AG08470 (cell line): Measurements from ENCODE around the genes COX6B2, IL11, TMEM190 and EDDM13.

DNA sequence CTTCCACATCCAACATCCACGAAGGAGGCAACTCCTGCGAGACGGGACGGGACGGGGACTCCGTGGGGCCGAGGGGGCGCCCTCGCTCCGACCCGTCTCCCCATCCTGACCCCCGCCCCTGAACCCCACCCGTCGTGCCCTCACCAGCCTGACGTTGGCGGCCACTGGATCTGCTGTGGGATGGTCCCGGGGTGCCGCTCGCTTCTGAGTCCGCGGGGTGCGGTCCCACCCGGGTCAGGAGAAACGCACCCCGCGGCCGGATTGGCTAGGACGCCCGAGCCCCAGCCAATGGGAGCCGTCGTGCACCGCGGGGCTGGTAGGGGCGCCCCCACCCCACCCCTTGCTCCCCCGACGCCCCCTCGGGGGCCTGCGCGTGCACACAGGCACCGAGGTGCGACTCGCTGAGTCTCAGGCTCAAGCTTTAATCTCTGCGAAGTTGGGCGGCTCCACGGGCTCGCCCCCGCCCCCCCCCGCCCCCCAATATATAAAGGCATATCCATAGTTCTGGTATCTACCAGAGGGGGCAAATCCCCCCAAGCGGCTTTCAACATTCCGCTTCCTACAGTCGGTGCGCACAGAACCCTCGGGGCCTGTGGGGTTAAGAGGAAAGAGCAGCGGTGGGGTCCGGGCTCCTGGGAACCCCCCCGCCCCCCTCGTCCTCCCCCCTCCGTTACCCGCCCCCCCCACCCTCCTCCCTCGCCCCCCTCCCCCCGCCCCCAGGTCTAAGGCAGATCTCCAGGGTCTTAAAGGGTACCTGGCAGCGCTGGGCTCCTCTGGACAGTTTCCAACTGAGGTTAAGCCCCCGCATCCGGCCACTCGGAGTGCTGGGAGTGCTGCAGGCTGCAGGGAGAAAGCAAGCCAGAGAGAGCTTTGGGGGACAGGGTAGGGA lies at the start of gene COX6B2:
Gene COX6B2 (minus strand): TSS at position 214 of the 889 bp plus-strand sequence.
- RRBS: 6% methylated on average over 7 of the region's 65 CpGs

DNA sequence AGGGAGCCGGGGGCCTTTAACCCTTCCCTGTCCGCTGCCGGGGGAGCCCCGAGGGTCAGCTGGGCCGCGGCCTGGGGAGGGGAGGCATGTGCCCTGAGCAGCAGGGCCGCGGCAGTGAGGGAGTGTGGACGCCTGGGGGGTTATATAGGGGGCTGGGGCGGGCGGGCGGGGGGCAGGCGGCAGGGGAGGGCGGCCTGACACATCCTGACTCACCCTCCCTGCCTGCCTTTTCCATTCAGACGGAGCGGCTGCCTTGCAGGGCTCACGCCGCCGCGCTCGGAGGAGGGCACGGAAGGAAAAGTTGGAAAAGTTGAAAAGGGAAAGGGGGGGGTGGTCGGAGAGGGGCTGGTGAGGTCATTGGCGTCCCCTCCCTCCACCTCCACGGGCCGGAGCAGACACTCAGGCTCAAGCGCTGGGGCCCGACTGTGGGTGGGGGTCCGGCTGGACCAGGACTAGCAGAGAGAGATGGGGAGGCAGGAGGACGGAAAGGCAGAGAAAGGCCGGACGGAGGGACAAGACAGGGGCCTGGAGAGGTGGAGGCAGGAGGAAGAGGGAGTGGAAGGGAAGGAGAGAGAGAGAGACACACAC lies at the start of gene IL11:
Gene IL11 (minus strand): TSS at position 116 of the 588 bp plus-strand sequence.
- RRBS: 6% methylated on average over 4 of the region's 32 CpGs

DNA sequence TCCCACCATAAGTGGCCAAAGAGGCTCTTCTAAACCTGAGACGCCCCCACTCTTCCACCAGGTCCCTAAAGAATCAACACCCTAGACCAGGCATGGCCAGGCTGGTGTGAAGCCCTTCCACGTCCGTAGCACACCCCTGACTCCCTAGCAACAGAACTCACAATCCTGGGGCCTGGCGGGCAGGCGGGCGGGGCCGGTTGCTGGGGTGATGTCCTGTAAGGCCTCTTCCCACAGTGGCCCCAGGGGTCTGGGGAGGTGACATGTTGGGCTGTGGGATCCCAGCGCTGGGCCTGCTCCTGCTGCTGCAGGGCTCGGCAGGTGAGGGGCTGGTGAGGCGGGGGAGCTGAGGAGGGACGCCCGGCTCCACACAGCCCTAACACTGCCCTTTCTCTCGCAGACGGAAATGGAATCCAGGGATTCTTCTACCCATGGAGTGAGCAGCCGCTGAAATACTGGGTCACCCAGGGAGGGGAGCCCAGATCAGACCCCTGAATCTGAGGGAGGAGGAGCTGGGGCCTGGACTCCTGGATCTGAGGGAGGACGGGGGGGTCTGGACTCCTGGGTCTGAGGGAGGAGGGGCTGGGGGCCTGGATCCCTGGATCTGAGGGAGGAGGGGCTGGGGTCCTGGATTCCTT lies at the start of gene TMEM190:
Gene TMEM190 (plus strand): TSS at position 233 of the 635 bp plus-strand sequence.
- RRBS: no CpG with 5 or more reads among the region's 16 CpGs

GRCh38 chr19:55401517-55402031 lies 6.0 kb downstream of the UBE2S start:
- RRBS: 85% methylated on average over 4 of the region's 22 CpGs

DNA sequence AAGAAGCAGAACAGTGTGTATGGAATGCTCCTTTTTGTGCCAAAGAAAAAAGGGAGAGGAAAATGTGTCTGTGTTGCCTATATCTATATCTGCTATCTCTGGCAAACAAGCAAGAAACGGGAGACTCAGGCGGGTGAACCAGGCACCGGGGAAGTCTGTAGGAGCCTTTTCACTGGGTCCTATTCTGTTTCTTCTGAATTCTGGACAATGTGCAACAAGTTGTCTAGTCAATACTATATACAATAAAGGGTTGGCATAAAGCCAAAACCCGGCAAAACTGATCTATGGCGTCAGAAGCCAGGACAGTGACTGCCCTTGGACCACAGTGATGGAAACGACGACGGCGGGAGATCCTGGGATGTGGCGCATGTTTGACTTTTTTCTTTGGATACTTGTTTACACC lies 1.2 kb downstream of the ISOC2 start:
- RRBS: 0% methylated on average over 1 of the region's 10 CpGs

- RRBS: no CpG with 5 or more reads among the region's 7 CpGs
These were observed 2.8 kb upstream of the ZNF628 start for GRCh38 chr19:55473619-55473988.

DNA sequence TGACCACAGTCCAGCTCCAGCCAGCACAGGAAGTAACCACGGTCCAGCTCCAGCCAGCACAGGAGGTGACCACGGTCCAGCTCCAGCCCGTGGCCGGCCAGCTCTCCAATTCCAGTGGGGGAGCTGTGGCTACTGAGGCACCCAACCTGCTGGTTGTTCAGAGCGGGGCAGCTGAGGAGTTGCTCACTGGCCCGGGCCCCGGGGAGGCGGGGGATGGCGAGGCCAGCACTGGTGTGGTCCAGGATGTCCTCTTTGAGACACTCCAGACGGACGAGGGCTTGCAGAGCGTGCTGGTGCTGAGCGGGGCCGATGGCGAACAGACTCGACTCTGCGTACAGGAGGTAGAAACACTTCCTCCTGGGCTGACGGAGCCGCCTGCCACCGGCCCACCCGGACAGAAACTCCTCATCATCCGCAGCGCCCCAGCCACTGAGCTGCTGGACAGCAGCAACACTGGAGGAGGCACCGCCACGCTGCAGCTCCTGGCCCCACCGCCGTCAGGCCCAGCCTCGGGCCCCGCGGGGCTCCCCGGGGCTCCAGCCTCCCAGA lies 1.2 kb upstream of the NAT14 start:
- RRBS: no CpG with 5 or more reads among the region's 31 CpGs

DNA sequence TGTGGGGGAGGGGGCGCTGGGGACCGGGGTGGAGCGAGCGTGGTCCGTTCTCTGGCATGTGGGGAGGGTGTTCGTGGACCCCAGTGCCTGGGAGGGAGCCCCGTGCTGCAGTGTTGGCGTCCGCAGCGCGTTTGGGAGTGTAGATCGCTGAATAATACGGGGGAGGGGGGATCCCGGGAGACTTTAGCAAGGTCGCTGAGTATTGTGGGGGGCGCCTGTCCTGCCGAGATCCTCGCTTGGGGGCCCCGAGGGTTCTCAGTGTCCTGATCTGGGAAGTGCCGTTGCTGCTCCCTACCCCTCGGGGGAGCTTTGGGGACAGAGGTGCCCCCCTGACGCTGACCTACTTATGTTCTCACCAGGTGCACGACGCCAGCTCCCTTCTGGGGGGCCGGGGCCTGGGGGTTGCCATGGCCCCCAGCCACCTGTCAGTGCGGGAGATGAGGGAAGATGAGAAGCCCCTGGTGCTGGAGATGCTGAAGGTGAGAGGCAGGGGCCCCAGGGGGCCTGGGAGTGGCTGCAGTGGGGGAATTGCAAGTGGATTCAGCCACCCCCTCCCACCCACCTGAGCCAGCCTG lies 401 bp downstream of the NAT14 start:
- RRBS: 11% methylated on average over 2 of the region's 26 CpGs

DNA sequence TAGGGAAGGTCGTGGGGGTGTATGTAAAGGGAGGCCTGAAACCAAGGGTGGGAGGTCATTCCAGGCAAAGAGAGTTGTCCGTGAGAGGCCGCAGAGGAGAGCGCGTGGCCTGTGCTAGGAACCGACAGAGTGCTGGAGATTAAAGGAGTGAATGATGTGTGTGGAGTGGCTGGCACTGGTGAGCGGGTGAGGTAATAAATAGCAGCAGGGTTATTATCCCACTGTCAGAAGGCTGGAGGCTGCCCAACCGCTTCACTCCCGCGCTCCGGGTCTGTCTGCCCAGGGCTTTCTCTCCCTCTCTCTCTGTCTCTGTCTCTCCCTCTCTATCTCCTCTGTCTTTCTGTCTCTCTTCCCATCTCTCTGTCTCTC lies 17.4 kb downstream of the ZNF579 start:
- RRBS: no CpG with 5 or more reads among the region's 11 CpGs

DNA sequence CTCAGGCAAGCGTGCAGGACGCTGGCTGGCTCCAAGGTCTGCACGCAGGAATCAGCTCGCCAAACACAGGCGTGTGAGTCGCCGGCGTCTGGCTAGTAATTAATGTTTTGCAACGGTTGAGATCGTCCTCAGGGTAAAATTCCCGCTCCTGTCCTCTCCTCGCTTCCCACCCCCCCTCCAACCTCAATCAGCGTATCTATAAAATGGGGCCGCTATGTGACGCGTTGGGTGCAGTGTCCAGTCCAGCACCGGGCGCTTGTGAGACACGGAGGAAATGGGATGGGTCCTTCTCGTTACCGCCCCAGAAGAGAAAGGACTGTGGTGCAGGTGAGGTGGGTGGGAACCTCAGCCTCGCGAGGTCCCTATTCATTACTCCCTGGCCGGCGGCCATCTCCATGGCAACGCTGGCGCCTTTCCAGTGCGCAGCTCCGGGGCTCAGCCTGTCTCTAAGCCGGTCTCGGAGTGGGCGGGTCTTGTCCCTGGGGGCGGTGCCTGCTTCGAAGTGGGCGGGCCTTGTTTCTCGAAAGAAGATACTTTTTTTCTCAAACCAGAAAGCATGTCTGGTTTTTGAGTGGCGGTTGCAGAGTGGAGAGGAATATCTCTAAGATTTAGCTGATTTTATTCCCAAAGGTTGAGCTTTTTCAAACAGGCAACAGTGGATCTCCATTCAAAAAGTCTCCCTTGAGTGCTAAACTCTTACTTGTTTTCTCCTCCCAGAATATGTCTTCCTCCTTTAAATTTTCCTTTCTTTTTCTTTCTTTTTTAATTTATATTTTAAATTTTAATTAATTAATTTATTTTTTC lies 6.6 kb upstream of the ZNF579 start:
- RRBS: 3% methylated on average over 12 of the region's 37 CpGs

GRCh38 chr19:55605861-55607074 lies 821 bp downstream of the ZNF865 start:
- RRBS: 20% methylated on average over 1 of the region's 37 CpGs

DNA sequence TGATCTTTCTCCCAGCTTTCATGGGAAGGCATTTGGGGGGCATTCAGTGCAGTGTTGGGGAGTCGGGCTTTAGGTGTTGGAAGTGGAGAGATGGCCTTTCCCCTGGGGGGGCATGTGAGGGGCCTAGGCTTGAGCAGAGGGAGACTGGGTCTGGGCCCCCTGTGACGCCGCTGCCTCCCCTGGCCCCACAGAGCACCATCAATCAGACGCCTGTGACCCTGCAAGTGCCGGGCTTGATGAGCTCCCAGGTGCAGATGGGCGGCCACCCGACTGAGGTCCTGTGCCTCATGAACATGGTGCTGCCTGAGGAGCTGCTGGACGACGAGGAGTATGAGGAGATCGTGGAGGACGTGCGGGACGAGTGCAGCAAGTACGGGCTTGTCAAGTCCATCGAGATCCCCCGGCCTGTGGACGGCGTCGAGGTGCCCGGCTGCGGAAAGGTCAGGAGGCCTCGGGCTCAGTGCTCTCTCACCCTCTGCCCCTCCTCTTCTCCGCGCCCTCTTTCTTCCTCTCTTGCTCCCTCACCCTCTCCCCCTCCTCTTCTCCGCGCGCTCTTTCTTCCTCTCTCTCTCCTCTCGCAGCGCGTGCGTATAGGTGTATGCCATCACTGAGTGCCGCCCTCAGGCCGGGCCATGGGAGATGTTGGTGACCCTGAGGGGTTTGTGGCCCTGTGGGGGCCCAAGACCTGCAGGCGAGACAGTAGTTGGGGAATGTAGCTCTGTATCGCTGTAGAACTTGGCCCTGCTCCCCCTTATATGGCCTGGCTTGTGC lies 5.6 kb upstream of the EPN1 start:
- RRBS: no CpG with 5 or more reads among the region's 35 CpGs

DNA sequence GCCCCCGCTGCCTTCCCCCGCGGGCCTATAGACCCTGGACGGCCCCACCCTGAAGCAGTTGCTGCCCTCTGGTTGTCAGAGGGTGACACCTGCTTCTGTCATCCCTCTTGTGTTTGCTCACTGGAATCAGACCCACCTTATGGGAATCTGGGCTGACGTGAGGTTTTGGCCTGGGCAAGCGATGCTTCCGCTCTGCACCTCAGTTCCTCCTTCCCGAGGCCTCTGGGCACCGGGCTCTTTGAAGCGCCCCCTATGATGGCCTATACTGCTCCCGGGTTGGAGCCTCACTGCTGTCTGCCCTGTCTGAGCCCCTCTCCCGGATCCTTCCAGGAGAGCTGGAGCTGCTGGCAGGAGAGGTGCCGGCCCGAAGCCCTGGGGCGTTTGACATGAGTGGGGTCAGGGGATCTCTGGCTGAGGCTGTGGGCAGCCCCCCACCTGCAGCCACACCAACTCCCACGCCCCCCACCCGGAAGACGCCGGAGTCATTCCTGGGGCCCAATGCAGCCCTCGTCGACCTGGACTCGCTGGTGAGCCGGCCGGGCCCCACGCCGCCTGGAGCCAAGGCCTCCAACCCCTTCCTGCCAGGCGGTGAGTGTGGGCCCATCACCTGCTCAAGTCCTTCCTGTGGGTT lies 19.5 kb downstream of the EPN1 start:
- RRBS: 80% methylated on average over 8 of the region's 27 CpGs

GRCh38 chr19:55707275-55708475 lies 30.5 kb downstream of the NLRP9 start:
- RRBS: no CpG with 5 or more reads among the region's 9 CpGs

DNA sequence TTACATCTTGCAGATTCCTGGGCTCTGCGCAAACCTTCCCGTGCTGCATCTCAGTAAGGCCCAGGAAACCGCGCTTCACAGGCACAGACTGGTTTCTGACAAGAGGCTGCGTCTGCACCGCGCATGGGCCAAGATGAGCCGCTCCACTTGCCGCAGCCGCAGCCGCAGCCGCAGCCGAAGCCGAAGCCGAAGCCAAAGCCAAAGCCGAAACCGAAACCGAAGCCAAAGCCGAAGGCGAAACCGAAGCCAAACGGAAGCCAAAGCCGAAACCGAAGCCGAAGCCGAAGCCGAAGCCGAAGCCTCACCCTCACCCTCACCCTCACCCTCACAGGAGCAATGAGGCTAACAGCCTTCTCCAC lies 29.4 kb downstream of the ZNF787 start:
- RRBS: no CpG with 5 or more reads among the region's 28 CpGs

DNA sequence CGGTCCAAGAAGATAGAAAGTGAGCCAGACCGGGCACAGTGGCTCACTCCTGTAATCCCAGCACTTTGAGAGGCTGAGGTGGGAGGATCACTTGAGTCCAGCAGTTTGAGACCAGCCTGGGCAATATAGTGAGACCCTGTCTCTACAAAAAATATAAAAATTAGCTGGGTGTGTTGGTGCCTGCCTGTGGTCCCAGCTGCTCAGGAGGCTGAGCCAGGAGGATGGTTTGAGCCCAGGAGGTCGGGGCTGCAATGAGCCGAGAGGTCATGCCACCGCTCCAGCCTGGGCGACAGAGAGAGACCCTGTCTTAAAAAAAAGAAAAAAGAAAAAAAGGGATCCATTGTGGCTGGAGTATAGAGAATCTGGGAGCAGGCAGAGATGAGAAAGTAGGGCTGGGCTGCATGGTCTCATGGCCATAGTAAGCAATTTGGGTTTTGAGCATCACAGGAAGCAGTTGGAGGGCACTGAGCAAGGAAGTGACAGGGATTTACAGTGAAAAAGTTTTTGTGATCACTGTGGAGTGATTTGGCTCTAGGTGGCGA lies 3.0 kb downstream of the ZNF444 start:
- RRBS: no CpG with 5 or more reads among the region's 7 CpGs

DNA sequence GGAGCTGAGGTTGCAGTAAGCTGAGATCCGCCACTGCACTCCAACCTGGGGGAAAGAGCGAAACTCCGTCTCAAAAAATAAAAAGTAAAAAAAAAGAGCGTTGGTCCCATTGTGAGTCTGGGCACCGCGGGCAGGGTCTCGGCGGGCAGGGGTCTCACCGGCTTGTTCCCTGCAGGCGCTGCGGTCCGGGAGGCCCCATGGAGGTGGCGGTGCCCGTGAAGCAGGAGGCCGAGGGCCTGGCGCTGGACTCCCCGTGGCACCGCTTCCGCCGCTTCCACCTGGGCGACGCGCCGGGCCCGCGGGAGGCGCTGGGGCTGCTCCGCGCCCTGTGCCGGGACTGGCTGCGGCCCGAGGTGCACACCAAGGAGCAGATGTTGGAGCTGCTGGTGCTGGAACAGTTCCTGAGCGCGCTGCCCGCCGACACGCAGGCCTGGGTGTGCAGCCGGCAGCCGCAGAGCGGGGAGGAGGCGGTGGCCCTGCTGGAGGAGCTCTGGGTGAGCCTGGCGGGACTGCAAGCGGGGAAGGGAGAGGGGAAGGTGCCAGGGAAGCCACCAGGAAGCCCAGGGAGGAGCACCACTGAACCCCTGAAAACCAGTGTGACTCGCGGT lies 5.7 kb downstream of the ZNF444 start:
- RRBS: 97% methylated on average over 12 of the region's 45 CpGs

GRCh38 chr19:56272707-56272948 lies at the start of gene EDDM13:
EDDM13 (plus strand) TSS chr19:56272748.
- RRBS: no CpG with 5 or more reads among the region's 3 CpGs

DNA sequence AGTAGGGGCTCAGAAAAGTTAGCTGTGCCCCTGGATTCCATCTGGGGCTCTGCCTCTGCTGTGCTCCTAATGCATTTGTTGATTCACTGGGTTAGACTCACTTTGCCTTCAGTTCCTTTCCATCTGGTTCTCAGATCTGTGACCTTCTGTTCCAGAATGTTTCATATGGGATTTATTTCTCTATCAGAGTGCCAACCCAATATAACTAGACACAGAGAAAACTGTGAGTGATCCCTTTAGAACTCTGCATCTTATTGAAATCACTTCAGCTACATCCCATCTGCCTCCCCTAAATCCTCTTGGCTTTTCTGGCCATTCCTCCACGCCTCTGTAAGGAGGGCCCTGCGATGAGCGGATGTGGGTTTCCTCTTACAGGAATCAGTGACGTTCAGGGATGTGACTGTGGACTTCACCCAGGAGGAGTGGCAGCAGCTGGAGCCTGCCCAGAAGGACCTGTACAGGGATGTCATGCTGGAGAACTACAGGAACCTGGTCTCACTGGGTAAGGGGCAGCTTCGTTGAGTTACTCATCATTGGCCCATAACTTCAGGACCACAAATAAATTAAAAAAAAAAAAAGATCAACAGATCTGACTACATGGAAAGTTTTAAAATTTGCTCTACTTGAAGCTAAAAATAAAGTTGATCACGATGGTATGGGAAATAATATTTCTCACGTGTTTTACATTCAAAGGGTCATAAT lies 18.5 kb downstream of the ZNF71 start:
- RRBS: no CpG with 5 or more reads among the region's 7 CpGs

DNA sequence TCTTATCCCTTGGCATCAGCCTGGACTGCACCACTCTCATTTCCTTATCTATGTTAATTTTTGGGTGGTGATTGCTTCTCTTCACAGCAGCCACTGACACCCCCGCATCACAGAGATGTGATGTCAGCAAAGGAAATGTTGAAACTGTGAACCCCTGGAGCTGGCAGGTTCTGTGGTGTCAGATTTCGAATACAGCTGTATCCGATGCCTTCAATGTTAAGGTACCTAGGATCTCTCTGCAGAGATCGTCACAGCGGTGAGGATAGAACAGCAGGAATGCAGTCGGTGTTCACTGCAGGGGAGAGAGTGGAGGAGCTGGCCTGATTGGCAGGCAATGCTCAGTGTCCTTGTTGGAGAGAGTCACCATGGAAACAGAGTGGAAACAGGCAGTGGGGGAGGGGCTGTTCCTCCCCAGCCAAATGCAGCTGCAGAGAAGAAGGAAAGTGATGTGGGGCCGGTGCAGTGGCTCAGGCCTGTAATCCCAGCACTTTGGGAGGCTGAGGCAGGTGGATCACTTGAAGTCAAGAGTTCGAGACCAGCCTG lies 79.5 kb upstream of the ZNF835 start:
- RRBS: no CpG with 5 or more reads among the region's 8 CpGs